Camera-type eye (tissue), 1 donor: ENCODE results near the gene ZNF619.

DNA sequence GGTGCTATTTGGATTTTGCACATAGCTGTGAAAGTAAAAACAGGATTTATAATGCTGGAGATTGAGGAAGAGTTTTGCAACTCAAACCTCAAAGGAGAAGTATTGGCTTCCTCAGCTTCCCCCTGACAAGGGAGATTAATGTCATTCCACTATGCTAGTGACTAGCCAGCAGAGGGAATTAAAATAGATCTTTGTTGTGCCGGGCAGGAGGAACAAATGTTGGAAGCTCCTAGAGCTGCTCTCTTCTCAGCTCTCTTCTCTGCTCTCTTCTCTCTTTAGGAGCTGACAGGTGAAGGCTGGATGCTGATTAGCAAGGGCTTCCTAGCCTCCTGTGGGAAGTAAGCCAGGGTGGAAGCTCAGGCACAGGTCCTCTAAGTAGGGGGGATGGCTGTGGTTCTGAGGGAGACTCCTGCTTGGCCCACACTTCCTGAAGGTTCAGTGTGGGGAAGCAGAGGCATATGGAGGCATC is 29.6 kb downstream of the CX3CR1 start:
- RAMPAGE, long total RNA, result no peak

DNA sequence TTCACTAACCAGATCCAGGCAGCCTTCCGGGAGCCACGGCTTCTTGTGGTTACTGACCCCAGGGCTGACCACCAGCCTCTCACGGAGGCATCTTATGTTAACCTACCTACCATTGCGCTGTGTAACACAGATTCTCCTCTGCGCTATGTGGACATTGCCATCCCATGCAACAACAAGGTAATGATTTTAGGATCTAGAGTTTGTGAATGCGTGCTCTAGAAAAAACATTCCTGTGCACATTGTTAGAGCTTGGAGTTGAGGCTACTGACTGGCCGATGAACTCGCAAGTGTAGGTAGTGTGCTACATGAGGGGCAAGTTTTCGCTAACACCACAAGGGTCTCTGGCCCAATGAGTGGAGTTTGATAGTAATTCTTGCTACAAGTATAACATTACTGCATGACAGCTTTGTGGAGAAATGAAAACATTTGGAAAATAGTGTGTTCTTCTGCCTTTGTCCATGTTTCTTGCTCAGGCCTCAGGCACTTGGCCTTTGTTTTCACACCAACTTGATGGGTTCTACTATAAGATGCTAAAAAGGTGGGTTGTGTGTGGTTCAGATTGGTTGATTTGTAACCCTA is 4.4 kb downstream of the RPSA start:
- RAMPAGE, long total RNA, result no peak

DNA sequence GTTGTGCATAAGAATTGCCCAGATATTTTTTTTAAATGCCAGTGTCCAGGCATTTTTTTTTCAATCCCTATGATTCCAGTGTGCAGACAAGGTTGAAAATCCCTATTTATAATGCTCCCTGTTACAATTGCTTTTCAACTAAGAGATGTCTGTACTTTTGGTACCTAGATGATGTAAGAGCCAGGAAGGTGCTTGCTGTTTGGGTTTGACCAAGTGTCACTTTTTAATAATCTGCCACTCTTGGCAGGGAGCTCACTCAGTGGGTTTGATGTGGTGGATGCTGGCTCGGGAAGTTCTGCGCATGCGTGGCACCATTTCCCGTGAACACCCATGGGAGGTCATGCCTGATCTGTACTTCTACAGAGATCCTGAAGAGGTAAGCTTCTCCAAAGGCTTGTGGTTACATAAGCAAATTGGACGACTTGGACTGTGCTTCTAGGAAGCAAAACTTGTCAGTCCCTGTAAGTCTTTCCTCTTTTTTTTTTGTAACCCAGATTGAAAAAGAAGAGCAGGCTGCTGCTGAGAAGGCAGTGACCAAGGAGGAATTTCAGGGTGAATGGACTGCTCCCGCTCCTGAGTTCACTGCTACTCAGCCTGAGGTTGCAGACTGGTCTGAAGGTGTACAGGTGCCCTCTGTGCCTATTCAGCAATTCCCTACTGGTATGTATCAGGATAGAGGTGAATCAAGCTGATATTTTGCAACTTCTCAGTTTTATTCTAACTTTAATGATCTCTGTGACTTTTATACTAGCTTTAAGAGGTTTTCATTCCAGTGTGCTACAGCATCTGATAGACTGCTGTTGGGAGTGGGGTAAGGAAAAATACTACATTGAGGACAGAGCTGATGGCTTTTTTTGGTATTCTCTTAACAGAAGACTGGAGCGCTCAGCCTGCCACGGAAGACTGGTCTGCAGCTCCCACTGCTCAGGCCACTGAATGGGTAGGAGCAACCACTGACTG is 5.2 kb downstream of the RPSA start:
- RAMPAGE, long total RNA, result no peak

- RAMPAGE, long total RNA, result no peak
Observed at GRCh38 chr3:39413522-39414378, 7.2 kb downstream of the RPSA start.

GRCh38 chr3:39501674-39502690 is 34.5 kb downstream of the MOBP start:
- RAMPAGE, long total RNA, result no peak

DNA sequence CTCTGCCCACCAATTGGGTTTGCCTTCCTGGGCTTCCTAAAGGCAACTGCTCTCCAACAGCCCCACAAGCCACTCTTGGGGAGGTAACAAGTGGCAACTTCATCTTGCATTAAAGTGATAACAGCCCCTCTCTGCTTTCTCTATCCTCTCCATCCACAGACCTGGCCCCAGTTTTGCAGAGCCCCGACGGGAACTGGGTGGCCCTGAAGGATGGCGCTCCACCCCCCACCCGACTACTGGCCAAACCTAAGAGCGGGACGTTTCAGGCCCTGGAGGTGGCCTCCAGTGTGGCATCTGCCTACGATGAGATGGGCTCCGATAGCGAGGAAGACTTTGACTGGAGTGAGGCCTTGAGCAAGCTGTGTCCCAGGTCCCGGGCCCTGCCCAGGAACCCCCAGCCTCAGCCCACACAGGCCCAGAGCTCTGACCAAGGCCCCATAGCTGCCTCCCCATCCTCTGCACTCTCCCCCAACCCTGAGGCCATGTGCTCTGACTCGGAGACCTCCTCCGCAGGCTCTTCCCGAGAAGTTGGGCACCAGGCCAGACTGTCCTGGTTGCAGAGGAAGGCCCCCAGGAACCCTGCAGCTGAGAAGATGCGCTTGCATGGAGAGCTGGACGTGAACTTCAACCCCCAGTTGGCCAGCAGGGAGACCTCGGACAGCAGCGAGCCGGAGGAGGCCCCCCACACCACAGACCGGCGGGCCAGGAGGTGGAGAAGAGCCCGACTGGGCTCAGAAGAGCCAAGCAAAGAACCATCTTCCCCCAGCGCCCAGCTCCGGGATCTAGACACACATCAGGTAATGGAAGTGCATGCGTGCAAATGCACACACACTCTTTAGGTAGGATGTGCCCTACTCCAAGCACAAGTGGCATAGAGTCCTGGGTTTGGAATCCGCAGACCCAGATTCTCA is 119.6 kb upstream of the EIF1B start:
- RAMPAGE, long total RNA, result no peak

DNA sequence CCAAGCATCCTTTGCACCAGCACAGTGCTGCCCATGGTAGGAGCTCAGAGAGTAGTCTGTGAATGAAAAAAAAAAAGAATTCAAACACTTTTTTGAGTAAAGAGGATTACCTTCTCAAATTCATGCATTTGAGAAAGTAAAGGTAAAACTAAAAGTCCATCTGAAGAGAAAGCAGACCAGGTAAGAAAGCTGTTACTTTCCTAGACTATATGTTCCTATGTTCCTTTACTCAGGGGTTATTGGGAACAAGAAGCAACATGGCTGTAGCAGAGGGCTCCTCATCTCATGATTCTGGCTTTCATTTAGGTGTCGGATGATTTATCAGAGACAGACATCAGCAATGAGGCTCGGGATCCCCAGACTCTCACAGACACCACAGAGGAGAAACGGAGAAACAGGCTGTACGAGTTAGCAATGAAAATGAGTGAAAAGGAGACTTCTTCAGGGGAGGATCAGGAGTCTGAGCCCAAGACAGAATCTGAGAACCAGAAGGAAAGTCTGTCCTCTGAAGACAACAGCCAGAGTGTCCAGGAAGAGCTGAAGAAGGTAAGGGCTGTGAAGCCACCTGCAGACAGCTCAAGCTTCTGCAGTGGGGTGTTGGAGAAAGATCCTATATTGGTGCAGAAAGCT is 99.8 kb upstream of the EIF1B start:
- RAMPAGE, long total RNA, result no peak

- RAMPAGE, long total RNA, result no peak
Observed at GRCh38 chr3:40463603-40464230, 6.6 kb downstream of the RPL14 start.

DNA sequence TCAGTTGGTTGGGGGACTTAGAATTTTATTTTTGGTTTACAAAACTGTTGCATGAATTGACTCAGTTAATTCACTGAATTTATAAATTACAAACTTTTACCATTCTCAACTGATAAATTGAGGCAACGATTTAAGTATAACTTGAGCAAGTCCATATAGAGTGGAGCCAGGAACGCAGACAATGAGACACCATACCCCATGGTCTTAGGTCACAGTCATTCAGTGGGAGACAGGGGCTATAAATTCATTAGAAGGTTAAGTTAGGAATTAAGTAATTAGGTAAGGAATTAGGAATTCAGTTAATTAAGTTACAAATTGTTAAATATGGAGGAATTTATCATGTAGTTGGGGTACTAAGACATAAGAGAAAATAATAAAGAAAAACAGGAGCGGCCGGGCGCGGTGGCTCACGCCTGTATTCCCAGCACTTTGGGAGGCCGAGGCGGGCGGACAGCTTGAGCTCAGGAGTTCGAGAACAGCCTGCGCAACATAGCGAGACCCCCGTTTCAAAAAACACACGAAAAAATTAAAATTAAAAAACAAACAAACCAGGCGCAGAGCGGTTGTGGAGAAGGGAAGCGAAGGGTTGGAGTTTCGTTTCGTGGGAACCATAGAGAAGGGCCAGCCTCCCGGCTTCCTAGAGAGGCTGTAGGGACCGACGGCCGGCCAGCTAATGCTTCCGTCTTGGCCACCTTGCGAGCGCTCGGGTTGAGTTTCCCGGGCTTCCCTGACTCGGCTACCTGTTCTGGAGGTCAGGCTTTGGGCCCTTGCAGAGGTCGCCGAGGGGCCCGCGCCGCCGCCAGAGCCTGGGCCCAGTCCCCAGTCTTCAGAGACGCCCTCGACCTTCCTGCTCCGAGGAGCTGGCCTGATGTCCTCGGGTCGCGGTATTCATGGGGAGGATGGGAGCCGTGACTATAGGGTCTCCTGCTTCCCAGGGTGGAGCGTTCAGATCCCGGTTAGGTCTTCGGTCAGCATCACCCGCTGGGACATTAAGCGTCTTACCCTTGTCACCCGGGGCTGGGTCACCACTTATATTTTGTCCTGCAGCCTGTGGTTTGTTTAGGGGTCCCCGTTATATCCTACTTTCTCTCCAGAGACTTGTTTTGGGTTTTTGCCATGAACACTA is at the start of gene ZNF619:
Gene ZNF619 (plus strand): TSS at position 649 of the 1,126 bp plus-strand sequence.
- RAMPAGE, long total RNA, result no peak

GRCh38 chr3:40584806-40585243 is 60.1 kb downstream of the ZNF621 start:
- RAMPAGE, long total RNA, result no peak

DNA sequence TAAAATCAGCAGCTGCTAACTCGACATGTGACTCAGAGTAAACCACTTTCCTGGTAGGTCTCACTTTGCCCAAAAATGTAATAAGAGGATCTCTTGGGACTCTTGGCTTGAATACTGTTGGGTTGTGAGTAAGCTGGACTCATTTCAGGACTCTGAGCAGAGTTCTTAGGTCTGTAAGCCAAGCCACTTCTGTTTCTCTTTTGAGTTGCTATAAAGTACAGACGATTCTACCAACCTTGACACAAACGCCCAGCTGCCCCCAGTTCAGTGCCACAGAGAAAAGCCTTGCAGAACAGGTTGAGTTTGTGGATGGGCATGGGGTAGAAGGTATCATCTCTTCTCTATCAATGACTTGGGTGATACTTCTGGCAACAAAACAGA is 241.2 kb downstream of the ZNF621 start:
- RAMPAGE, long total RNA, result no peak

- RAMPAGE, long total RNA, result no peak
Observed at GRCh38 chr3:41026553-41027100, 172.7 kb upstream of the CTNNB1 start.

DNA sequence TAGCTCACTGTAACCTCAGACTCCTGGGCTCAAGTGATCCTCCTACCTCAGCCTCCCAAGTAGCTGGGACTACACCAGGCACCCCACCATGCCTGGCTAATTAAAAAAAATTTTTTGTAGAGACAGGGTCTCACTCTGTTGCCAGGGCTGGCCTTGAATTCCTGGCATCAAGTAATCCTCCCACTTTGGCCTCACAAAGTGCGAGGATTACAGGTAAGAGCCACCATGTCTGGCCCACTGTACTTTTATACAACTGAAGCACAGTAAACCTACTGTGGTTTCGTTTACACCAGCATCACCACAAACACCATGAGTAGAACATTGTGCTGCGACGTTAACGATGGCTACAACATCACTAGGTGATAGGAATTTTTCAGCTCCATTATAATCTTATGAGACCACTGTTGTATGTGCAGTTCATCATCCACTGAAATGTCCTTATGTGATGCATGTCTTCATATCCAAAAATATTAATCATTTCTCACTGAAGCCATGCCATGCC is 11.6 kb downstream of the CTNNB1 start:
- RAMPAGE, long total RNA, result no peak

DNA sequence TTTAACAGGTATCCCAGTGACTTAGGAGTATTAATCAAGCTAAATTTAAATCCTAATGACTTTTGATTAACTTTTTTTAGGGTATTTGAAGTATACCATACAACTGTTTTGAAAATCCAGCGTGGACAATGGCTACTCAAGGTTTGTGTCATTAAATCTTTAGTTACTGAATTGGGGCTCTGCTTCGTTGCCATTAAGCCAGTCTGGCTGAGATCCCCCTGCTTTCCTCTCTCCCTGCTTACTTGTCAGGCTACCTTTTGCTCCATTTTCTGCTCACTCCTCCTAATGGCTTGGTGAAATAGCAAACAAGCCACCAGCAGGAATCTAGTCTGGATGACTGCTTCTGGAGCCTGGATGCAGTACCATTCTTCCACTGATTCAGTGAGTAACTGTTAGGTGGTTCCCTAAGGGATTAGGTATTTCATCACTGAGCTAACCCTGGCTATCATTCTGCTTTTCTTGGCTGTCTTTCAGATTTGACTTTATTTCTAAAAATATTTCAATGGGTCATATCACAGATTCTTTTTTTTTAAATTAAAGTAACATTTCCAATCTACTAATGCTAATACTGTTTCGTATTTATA is 24.7 kb downstream of the CTNNB1 start:
- RAMPAGE, long total RNA, result no peak

DNA sequence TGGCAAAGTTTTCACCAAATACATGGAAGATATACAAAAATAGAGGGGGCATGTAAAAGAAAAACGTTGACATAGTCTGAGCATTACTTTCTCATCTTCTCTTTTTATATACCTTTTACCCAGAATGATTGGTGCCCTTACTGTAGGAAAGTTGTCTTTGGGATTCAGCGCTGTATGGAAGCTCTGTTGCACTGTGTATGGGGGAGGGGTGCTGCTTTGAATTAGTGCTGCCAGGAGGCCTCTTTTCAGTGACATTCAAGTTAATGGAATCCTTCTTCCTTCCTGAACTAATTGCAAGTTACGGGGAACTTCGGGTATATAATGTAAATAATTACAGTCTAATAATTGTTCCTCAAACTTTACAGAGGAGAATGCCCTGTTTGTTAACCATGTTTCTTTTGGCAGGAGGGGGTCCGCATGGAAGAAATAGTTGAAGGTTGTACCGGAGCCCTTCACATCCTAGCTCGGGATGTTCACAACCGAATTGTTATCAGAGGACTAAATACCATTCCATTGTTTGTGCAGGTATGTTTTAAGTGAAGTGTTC is 36.1 kb downstream of the CTNNB1 start:
- RAMPAGE, long total RNA, result start-site peak on the plus strand centred at position 467 of the sequence, 99 bp wide, 16 reads

- RAMPAGE, long total RNA, result no peak
Observed at GRCh38 chr3:41240577-41240971, 41.3 kb downstream of the CTNNB1 start.

DNA sequence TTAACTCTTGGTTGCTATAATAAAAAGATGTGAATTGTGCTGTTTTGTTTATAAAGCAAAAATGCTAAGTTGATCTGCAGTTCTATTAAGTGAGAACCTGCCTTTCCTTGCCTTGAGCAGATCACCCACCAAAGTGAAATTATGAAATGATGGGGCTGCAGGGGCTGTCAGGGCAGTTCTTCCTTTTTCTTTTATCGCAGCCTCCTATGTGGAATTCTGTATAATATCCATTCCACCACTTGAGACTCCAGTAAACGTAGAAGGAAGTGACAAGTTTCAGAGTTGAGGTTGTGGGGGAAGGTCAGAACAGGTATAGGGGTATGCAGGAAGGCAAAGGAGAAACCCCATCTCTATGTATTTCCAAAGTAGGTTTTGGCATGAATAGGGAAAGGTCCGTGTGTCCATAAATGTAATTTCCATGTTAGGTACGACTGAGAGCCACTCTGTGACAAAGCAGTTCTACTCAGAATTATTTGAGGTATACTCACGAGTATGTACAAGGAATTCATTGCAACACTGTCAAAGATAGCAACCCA is 43.4 kb downstream of the CTNNB1 start:
- RAMPAGE, long total RNA, result no peak

DNA sequence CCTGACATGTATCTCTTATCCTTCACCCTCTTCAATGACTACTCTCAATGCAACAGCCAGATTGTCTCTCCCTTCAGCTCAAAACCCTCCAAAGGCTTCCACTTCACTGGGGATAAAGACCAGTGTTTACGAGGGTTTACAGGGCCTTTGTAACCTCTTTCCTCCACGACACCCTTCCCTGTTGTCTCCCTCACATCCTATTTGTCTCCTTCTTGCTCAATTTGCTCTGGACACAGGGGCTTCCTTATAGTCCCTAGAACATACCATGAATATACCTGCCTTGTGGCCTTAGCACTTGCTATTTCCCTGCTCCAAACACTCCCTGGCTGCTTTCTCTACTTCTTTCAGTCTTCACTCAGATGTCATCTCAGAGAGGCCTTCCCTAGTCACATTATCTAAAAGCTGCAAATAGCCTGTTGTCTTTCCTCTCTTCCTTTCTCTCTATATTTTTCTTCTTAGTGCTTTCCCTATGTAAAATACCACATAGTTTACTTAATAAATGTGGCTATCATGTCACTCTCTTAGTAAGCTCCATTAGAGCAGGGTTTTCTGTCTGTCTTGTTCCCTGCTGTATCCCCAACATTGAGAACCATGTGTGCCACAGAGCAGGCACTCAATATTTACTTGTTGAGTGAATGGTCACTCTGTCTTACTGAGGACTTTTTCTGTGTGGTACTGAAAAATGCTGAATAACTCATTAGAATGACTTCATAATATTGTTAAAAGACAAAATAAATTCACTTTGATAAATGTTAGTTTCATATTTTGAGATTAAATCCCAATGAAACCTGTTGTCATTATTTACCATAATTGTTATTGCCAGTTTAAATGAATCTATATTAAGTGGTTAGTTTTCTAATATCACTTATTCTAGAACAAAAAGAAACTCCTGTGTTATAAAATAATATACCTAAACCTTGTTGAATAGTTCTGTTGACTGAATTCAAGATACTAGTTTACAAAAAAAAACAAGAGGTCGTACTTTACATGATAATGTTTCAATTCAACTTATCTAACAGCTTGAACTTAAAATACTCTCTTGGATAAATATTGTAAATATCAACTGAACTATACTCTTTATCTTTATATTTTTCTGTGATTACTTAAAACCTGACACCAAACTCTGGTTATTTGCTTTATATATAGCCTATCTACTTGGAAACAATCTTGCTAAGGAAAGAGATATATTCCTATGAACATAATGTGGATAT is 182.8 kb downstream of the CTNNB1 start:
- RAMPAGE, long total RNA, result no peak

DNA sequence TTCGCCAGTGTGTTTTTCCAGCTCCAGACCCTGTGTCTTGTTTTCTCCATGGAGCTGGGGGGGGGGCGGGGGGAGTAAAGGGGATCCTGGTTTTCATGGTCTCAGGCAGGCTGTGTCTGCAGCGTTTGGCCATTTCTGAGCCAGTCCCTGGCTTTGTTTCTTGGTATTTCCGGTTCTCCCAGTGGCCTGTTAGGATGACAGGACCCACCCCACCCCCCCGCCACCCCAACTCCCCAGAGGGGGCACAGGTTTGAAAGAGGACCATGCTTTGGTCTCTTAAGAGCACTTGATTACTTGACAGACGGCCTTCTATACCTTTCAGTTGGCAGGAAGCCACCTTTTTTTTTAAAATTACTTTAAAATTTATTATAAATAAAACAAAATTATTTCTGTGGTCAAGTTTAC is 47.6 kb upstream of the TRAK1 start:
- RAMPAGE, long total RNA, result no peak

DNA sequence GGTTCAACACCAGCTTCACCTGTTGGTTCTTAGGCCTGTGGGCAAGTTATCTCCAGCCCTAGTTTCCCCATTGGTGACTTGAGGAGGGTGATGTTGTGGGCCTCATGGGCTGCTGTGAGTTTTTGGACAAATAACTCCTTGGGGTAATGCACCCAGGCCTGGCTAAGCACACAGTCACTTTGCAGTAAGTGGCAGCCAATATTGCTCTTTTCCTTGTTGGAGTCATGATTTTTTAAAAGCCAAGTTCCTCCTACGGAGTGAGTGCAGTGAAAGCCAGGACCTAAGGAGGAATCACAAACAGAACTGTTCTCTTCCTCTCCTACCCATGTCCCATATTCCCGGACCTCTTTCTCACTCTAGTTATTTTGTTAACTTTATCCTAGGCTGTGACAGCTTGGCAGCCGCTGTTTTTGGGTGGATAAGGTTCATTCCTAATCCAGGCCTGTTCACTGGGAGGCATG is 20.2 kb upstream of the TRAK1 start:
- RAMPAGE, long total RNA, result no peak